Peripheral blood mononuclear cell (primary cell): ENCODE measurements around a stretch of chr4.

DNA sequence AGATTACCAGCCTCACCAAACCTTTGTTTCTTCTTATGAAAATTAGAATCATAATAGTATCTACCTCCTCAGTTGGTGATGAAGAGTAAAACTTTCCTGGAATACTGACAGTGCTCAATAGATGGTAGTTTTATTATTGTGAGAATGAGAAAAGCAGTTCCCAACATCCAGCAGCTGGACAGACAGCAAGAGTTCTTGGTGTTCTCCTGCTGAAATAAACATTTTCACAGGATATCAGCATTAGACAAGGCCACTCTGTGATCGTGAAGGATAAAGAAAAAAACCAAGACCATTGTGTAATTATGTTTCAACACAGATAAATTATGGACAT, 136.7 kb upstream of the PGRMC2 start:
- PRO-cap, 8 experiments = no peak in any of the 8 experiments

GRCh38 chr4:128461359-128461908, 173.8 kb upstream of the PGRMC2 start:
- PRO-cap, 8 experiments = no peak in any of the 8 experiments

DNA sequence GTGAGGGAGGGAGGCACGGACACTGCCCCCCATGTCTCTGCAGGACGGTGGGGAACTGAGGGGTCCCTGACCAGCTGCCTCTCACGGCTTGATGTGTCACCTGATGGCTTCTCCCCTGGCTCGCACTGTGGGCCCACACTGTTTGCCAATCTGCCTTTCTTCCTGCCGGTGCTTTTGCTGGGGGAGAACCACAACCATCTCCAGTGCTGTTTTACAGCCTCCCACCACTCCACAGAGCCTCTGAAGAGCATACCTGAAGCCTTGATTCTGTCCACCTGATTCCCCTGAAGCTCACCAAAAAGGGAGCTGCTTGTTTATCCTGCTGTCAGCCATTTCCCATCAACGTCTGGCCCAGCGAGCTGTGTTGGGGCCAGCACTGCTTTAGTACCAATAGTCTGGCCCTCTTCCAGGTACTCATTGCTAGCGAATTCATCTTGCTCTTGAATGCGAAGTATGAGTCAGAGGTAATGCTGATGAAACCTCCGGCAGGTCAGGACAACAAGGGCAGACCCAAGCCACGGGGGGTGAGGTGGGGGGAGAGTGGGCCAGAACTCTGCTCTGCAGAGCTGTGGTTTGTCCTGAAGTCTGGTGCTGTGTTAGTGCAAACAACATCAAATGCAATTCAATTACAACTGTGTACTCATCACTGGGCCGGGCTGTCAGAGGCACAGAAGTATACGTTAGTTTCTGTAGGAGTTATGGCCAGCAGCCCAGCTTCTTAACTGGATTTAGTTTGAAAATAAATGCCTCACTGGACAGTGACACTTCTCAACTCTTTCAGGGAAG, 208.2 kb upstream of the JADE1 start:
- PRO-cap, 8 experiments = no peak in any of the 8 experiments

DNA sequence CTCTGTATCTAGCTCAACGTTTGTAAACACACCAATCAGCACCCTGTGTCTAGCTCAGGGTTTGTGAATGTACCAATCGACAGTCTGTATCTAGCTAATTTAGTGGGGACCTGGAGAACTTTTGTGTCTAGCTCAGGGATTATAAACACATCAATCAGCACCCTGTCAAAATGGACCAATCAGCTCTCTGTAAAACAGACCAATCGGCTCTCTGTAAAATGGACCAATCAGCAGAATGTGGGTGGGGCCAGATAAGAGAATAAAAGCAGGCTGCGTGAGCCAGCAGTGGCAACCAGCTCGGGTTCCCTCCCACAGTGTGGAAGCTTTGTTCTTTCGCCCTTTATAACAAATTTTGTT, 136.4 kb upstream of the JADE1 start:
- PRO-cap, 8 experiments = no peak in any of the 8 experiments

- PRO-cap, 8 experiments = no peak in any of the 8 experiments
Observed at GRCh38 chr4:128757539-128758124, 51.9 kb upstream of the JADE1 start.

DNA sequence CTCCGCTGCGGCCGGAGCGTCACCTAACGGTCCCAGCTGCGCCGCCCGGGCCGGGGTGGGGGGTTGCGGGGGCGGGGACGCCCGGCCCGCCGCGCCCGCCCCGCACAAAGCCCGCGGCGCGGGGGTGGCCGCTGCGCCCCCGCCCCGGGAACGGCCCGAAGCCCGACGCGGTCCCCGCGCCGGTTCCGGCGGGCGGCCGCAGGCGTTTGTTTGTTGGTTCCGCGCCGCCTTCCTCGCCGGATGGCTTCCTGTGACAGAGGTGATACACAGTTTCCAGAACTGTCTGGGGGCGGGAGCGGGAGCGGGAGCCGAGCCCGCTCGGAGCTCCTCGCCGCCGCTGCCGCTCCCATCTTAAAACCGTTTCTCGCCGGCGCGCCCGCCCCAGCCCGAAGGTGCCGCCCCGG, 2.1 kb downstream of the JADE1 start:
- PRO-cap, 8 experiments = peak in 8 of 8 experiments; most common plus-strand start position 282 of the sequence (in 6); most common minus-strand start position 208 of the sequence (in 6)

DNA sequence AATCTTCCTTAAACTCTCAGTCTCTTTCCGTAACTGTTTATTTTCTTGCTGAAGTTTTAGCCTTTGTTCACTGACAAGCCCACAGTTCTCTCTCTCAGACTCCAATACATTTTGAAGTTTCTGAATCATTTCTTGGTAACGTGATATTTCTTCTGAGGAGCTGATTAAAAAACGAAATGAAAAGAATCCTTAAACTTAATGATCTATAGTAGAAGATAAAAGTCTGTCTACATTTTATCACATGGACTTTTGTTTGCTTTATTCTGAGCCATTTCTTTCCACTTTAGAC, 133.5 kb downstream of the JADE1 start:
- PRO-cap, 8 experiments = no peak in any of the 8 experiments

DNA sequence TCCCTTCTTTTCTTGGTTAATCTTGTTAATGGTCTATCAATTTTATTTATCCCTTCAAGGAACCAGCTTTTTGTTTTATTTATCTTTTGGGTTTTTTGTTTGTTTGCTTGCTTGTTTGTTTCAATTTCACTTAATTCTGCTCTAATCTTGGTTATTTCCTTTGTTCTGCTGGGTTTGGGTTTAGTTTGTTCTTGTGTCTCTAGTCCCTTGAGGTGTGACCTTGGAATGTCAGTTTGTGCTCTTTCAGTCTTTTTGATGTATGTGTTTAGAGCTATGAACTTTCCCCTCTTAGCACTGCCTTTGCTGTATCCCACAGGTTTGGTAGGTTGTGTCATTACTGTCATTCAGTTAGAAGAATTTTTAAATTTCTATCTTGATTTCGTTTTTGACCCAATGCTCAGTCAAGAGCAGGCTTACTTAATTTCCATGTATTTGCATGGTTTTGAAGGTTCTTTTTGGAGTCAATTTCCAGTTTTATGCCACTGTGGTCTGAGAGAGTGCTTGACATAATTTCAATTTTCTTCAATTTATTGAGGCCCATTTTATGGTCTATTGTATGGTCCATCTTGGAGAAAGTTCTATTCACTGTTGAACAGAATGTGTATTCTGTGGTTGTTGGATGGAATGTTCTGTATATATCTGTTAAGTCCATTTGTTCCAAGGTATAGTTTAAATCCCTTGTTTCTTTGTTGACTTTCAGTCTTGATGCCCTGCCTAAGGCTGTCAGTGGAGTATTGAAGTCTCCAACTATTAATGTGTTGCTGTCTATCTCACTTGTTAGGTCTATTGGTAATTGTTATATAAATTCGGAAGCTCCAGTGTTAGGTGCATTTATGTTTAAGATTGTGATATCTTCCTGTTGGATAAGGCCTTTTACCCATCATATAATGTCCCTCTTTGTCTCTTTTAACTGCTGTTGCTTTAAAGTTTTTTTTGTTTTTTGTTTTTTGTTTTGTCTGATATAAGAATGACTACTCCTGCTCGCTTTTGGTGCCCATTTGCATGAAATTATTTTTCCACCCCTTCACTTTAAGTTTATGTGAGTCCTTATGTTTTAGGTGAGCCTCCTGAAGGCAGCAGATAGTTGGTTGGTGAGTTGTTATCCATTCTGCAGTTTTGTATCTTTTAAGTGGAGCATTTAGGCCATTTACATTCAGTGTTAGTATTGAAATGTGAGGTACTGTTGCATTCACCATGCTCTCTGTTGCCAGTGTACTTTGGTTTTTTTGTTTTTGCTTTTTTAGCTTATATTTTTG, 22.3 kb downstream of the SCLT1 start:
- PRO-cap, 8 experiments = no peak in any of the 8 experiments

DNA sequence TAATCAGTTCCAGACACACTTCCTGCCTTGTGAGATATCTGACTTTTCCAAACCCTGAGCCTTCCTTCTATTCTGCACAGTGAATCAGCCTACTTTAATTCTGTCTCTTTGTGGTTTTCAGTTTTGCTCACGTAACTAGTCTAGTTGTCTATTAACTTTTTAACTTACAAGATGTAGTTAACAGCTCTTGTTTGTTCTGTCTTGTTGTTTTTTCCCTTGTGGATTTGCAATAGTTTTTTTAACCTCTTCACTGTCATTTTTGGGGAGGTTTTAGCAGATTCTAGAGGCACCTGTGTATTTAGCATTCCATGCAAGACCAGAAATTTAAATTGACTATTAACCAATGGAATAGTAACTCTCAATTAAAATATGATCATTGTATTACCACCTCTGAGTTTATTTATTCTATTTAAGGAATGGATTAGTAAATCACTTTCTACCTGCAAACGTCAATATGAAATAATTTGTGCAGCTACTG, 948.0 kb downstream of the C4orf33 start:
- PRO-cap, 8 experiments = no peak in any of the 8 experiments

GRCh38 chr4:132227351-132227643, 921.8 kb upstream of the PCDH10 start:
- PRO-cap, 8 experiments = no peak in any of the 8 experiments

DNA sequence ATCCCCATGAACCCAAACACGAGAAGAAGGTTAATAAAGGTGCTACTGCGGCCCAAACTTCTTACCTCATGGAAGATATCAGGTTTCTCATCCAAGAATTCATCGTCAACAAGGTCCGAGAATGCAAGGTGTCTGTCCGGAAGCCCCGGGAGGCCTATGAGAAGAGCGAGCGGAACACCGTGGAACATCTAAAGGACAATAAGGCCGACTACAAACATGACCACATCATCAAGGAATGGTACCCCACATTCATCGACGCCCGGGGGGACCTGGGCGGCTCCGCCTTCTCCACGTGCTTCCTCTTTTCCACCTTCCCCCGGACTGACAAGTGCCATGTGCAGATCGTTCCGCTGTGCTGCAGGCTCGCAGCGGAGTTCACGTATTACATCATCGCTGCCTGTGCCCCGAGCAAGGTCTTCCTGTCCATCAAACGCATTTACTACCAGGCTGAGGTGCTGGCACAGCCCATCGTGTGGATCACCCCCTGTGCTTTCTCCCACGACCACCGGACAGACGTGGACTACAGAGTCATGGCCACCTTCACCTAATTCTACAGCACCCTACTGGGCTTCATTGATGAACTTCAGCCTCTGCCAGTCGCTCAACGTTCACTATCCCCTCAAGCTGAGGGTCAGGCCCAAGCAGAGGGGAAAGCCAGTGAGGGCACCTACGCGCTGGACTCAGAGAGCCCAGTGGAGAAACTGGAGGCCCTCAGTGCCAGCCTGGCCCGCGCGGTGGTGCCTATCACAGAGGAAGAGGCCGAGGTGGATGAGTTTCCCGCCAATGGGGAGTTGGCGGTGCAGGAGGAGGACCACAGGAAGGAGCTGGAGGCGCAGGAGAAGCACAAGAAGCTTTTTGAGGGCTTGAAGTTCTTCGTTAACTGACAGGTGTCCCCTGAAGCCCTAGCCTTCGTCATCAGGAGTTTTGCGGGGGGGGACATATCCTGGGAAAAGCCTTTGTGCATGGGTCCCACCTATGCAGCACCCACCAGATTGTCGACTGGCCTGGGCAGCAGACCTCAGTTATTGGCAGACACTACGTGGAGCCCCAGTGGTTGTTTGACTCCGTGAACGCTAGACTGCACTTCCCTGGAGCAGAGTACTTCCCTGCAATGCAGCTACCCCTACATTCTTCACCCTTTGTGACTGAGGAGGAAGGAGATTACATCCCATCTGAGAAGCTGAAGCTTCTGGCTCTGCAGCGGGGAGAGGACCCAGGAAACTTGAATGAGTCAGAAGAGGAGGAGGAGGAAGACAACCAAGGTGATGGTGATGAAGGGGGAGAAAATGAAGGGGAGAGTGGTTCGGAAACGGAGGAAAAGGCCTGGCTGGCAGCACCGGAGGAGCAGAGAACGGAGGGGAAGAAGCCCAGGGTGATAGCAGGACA, 126.1 kb upstream of the PABPC4L start:
- PRO-cap, 8 experiments = no peak in any of the 8 experiments

GRCh38 chr4:137662975-137663804, 130.9 kb upstream of the PCDH18 start:
- PRO-cap, 8 experiments = no peak in any of the 8 experiments

GRCh38 chr4:138222132-138222320, 20.1 kb downstream of the SLC7A11 start:
- PRO-cap, 8 experiments = no peak in any of the 8 experiments

DNA sequence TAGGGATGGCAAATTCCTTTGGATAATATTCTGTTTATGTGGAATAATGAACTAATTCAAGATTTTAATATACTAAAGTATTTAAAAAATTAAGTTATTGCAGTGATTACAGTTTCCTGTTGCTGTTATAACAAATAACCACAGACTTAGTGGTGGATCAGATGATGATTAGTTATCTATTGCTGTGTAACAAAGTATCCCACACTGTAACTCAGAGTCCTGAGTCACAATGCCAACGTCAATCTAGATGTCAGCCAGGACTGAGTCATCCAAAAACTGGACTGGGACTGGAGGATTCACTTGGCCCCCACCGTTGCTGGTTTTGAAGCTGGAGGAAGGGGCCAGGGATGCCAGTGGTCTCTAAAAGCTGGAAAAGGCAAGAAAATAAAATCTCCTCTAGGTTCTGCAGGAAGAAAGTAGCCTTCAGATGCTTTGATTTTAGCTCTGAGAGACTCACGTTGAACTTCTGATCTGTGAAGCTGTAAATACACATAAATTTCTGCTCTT, 148.2 kb upstream of the SLC7A11 start:
- PRO-cap, 8 experiments = peak in 1 of 8 experiments; most common plus-strand start position 310 of the sequence (in 1)

DNA sequence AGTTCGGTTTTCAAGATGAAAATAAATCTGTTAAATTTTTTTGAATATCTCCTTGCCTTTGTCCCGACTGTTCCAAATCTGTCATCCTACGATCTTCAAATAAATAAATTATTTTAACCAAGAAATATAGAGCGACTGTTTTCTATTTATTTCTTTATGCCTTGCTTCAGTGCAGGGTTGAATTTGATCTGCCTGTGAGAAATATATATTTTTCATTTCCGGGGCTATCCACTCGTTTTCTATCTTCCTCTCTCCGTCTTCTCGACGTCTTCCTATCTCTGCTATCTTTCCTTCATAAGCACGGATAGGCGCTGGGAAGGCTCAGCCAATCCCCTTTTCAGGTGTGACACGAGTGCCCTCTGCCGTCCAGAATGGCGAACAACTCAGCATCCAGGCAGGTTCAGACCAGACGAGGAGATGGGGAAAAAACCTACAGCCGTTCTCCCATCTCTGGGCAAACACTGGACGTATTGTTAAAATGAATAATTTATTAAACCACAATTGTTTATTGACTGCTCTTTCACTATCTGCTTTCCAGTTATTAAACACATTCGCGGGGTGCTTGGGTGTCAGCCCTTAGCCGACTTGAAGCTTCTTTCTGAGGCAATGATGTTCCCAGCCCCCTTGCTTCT, 96.5 kb upstream of the NOCT start:
- PRO-cap, 8 experiments = no peak in any of the 8 experiments

GRCh38 chr4:139011193-139011894, 4.2 kb upstream of the NOCT start:
- PRO-cap, 8 experiments = no peak in any of the 8 experiments

DNA sequence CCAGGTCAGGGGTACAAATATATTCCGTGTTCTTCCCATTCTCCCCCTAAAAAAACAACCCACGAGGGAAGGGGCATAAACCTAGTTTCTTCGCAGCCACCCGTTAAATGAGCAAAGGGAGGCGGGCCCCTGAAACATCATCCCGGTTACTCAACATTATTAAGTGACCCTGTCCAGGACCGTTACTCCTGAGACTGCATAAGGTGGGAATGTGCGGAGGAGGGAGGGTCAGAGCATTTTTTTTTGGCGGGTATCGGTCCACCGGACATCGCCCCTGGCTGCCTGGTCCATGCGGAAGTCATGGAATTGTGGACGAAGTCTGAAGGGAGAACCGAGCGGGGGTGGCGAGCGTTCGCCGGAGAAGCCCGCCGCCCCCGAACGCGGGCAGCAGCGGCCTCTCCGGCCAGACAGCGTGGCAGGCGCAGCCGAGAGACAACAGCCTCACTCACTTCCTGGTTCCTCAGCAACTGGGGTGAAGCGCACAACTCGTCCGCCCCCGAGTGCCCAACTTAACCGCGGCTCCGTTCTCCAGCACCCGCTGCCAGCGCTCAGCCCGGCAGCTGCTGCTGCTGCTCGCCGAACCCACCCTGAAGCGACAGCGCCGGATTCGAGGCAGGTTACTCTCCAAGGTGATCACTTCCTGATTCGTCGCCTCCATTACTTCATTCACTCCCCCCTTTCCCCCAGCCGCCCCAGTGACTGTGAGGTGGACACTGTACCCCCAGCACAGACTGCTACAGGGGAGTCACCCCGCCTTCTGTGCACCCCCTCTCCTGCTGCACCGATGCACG, 67.9 kb downstream of the NOCT start:
- PRO-cap, 8 experiments = peak in 7 of 8 experiments; most common plus-strand start position 444 of the sequence (in 5); most common minus-strand start position 589 of the sequence (in 6)

GRCh38 chr4:139084109-139084747, 68.6 kb downstream of the NOCT start:
- PRO-cap, 8 experiments = peak in 8 of 8 experiments; most common plus-strand start chr4:139084430 (in 7); most common minus-strand start chr4:139084322 (in 6)

DNA sequence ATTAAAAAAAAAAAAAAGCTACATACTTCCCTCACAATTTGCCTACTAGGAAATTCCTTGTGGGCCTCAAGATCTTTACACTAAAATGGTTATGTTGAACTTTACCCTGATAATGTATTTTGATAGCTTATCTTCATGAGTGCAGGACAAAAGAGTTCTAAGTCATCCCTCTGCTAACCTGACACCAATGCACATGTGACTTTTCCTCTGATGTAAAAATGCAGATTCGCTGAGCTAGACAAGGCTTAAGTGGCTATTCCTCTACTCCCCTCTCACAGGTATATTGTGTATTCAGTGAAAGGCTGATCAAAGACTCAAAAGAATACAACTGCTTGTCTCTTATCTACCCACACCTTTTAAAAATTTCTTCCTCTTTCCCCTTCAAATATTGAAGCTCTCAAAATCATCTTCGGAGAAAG, 22.4 kb downstream of the ELF2 start:
- PRO-cap, 8 experiments = peak in 1 of 8 experiments; most common minus-strand start position 276 of the sequence (in 1)

GRCh38 chr4:139159353-139159991, 17.5 kb downstream of the ELF2 start:
- PRO-cap, 8 experiments = no peak in any of the 8 experiments